Diencephalon (tissue), 2 donors: ENCODE measurements around the gene NFATC2.

DNA sequence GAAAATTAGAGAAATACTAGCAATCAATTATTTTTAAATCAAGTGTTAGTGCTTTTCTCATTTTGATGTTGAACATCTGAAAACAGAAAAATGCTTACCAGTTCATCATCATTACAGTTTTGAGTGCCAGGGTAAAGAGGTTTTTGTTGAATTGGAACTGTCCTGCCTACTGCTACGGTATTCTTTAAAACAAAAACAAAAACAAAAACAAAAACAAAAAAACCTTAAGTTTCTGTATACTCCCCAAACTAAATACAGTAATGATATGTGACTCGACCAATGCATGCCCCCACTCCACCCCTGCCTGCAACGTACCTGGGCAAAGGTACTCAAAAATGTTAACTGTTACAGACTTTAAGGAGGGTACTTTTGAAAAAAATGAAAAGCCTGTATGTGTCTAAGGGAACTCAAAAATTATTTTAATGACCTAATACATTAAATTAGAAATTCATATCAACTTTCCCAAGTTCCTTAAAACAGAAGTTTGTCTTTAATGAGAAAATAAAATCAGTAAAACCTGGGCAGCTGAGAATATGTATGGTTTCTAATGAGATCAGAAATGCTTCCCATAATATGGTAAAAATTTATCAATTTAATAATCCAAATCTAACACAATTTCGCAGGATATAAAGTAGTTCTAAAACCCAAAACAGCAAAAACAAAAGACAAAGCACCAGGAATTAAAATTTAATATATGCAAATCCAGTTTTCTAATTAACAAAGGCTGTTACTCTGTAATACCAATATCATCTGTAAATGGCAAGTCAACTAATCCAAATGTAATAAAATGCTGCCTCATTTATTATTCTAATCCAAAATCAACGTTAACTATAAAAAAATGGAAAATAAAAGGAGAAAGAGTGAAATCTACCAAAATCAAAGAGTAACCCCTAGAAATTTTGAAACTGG, 26.3 kb downstream of the ADNP start:
- RAMPAGE, long total RNA = no peak

GRCh38 chr20:50915456-50916005, 15.7 kb downstream of the ADNP start:
- RAMPAGE, long total RNA = no peak

DNA sequence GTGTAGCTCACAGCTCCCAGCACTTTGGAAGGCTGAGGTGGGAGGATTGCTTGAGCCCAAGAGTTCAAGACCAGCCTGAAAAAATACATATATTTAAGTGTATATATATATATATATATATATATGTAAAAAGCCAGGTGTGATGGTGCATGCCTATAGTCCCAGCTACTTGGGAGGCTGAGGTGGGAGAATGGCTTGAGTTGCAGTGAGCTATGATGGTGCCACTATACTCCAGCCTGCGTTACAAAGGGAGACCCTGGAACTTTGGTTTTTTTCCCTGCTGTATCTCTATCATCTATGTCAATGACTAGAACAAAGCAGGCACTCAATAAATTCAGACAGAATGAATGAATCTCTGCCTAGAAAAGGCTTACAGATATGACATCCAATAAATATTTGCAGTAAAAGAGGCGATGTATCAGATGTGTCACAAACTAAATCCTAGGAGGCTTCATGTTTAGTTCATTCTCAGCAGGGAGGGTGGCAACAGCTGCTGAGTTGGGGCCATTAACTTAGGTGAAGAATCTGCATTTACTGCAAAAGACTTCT, 12.0 kb downstream of the ADNP start:
- RAMPAGE, long total RNA = no peak

GRCh38 chr20:50922154-50922888, 8.9 kb downstream of the ADNP start:
- RAMPAGE, long total RNA = no peak

DNA sequence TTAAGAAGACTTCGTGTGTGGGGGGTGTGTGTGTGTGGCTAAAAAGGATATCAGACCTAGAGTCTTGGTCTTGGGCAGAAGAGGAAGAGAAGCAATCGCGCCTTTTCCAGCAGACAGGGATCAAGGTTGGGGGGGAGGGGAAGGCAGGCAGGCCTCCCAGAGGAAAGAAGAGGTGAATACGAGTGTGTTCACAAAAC, 1.4 kb downstream of the ADNP start:
- RAMPAGE, long total RNA = no peak

DNA sequence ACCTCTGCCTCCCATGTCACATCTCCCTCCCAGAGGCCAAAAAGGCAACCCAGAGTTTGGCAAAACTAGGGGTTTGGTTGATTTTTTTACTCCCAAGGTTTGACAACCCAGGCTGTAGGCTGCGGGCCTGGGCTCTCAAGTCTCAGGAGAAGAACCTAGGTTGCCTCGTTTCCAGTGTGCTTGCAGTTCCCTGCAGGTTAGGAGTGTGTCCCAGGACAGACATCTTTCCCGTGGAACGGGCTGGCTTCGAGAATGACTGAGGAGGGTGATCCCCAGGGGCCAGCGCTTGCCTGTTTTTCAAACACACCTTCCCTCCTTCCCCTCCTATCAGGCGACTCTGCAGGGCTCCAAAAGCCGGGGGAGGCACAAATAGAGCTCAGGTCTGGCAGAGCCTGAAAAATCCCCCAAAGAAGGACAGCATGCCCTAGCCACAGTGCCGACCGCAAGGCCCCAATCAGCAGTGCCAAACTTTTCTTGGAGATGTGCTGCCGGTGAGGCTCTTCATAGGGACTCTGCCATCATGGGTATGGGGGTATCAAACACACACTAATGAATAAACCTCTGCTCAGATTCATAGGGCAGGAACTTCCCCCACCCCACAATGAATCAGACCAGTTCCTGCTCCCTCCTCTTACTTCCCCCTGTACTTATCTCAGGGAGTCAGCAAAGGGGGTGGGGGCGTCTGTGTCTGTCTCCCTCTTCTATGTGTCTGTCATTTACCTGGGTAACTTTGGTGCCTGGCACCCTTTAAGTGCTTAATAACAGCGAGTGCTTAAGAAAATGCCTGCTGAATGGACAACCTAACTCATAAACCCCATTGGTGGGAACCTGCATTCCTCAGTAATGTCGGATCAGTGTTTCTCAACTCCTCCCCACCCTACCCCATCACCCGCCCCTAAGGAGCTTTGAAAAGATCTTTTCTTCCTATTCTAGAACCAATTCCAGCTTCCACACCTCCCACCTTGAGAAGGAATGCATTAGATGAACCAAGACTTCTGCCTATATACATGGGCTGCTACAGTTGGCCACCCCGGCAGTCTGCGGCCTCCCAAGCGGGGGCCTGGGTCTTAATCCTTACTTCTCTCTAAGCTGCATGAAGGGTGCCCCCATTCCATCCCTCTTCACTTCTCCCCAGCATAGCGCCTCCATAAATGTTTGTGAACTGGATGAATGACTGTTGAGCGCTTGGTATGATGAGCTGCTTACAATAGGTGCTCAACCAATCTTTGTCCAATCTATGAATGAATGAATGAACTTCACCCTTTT, 1.5 kb downstream of the KCNG1 start:
- RAMPAGE, long total RNA = no peak

DNA sequence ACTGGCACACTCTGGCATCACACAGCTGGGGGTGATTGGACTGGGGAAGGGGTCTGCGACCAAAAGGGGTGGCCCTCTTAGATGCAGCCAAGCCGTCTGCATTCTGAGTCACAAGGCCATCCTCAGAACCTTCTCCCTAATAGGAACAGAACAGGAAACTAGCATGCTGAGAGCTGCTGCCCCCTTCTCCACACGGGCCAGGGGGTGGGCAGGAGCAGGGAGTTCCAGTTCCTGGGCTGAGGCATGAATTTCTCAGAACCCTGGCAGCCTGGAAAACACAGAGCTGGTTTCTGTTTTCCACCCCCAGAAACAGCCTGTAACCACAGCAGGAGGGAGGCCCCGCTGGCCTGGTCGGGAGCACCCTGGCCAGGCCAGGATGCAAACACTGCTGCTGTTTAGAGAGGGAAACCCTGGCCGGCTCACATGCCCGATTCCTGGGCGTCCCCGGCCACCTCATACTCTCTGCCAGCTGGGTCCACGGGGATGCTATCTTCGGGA, 130.2 kb downstream of the NFATC2 start:
- RAMPAGE, long total RNA = no peak

DNA sequence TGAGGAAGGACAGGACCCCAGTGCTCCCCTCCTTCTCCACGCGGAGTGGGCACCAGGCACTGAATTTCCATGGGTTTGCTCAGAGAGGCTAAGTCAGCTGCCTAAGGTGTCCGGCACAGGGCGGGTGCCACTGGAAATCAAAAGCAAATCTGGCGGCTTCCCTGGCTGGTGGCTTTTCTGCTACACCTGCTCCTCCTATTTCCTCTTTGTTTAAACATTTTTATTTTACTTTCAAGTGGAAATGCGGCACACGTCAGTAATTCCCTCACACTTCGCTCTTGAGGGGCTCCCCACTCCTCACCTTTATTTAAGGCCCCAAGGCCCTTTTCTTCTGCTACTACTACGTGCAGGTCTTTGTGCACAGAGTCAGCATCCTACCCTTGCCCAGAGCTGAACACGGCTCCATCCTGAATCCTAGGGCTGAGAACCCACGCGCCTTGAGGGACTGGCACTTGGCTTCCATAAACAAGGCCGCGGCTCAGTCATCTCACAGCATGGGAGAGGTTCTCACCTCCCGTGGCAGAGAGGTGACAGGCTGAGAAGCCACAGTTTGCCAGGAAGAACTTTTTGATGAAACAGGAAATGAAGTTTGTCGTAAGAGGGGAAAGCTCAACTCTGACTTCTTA, 48.2 kb downstream of the NFATC2 start:
- RAMPAGE, long total RNA = no peak

DNA sequence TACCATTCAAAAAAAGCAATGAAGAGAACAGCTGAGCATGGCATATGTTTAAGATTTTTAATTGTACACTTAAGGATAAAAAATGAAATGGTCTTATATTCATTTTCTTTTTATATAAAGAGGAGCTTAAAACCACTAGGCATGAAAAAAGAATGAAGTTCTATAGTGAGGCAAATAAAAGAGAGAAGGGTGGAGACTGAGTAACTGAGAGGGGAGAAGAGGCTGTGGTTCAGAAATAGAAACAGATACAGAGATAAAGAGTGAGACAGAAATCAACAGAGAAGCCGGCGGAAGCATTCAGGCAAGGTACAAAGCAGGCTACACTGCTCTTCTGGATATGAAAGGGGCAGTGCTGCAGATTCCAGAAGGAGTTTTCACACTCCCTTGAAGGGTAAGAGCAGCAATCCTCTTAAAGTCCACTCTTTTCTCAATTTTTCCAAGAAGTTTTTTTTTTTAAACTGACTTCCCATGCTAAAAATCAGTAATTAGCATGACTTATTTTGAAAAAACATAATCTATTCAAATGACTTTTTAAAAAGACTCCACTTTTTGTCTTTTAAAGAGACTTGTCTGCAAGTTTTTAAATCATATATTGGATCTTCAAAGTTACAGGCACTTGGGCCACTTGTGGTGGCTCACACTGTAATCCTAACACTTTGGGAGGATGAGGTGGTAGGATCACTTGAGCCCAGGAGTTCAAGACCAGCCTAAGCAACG, 29.8 kb downstream of the NFATC2 start:
- RAMPAGE, long total RNA = no peak

DNA sequence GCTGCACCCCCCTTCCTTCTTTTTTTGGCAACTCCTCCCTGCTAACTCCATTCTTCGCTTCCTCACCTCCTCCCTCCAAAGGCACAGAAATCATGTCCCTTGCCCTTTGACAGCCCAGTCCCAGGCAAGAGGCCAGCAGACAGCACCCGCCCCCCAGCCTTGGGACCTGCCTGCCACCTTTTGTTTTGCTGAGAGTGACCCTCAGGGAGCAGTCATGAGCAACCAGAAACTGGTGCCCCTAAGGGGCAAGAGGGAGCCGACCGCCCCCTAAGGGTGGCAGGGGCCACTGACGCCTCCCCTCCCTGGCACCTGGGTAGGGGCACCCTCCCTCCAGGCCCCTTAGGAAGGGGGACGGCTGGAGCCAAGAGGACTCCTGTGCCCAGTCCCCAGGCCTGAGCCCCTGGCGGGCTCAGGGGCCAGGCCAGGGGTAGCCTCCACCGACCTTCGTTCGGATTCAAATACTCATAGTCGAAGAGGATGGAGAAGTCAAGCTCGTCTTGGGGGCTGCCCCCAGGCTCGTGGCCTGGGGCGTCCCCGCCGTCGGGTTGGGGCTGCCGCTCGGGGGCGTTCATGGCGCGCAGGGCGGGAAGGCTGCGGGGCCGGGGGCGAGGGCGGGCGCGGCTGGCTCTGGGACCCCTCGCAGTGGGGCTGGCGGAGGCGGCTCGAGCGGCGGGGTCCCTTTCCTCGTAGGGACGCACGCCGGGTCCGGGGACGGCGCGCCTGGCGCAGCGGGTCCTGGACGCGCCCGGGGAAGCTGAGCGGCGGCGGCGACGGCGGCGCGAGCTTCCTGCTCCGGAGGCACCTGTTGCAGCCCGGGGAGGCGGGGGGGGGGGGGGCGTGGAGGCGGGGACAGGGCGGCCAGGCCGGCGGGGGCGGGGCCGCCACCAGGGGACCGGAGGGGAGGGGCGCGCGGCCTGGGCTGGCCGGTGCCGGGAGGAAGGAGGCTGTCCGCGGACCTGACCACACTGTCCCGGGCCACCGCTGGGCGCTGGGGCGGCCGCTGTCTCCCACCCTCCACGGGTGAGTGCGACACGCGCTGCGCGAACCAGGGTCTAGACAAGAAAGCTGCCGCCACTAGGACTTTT, at the start of gene NFATC2:
NFATC2 (minus strand) TSS at position 792 of the 1,085 bp plus-strand sequence.
- RAMPAGE, long total RNA = no peak

- RAMPAGE, long total RNA = no peak
Measured at GRCh38 chr20:52191023-52191437, 549 bp downstream of the ZFP64 start.

DNA sequence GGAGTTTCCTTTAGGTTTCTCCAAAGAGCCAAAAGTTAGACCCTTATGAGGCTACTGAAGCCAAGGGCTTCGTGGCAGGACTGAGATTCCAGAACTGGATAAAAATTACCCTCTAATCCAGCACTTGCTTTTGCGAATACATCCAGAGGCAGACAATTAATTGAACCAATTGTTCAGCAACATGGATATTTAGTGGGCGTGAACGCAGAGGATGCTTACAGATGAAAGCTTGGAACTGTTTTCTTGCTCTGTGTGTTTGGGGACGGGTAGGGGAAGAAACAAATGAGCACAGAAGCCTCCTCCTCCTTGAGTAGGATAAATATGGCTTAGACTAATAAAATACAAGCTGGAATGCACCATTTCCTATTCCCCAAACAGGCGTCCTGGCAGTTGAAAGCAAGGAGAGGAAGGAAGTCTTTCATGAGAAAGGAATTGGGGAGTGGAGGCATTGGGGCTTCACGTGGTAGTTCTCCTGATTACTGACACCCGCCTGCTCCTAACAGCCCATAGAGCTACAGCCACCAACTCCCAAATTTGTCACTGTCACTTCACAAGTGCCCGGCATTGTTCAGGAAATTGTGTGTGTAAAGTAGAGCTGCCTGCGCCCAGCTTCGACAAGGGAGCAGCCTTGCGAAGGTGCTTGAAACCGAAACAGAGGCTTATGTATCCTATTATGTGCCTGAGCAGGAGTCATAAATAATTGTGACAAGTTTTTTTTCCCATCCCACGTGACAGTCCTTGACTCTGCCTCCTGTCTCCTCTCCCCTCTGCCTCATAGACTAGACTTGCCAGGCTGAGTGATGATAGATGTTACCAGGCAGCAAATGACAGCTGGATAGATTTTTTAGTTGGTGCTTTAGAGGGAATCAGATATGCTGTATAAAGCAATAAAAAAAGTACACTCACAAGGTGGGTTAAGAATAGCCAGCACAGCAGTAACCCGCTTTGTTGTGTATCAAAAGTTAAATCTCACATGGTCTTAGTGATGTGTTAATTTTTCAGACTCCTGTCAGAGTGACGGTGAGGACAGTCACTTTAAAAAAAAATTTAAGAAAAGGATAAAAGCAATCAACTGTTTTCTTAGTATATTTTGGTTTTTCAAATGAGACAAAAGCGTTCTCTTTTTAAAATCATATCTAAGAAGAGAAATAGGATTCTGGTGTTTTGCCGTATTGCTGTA, 301.7 kb upstream of the ZFP64 start:
- RAMPAGE, long total RNA = no peak

- RAMPAGE, long total RNA = no peak
Measured at GRCh38 chr20:52923168-52923628, 49.0 kb upstream of the TSHZ2 start.

GRCh38 chr20:52973571-52974094, 1.5 kb downstream of the TSHZ2 start:
- RAMPAGE, long total RNA = no peak

DNA sequence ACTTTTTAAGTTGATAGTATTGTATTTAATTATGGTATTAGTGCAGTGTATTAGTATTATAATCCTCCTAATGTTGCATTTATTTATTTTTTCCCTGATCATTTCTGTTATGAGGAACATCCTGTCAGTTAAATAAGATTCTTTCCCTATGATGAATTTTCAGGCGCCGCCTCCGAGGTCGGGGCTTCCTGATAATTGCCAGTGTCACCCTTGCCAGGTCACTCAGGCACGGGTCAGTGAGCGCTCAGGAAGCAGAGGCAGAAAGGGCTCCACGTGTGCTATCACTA, 64.8 kb downstream of the TSHZ2 start:
- RAMPAGE, long total RNA = no peak

DNA sequence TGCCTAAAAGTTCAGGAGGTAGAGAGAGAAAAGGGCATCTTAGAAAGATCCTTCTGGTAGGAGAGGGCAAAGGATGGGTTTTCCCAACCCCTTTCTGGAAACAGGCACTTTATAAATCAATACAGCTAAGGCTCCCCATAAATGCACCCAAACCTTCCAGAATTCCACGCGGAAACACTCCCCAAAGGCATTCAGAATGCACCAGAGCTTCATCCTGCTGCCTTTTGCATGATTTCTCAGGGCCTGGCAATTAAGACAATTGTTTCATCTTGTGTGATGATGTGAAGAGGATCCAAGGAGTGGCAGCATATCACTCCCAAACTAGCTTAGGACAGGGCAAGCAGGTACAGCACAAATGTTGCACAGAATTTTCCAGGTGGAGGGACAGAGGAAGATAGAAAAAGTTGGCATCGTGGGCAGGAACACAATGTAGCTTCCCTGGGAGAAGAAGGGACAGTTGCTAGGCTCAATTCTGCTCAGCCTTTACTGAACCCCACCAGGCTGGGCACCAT, 275.4 kb downstream of the ZNF217 start:
- RAMPAGE, long total RNA = no peak

GRCh38 chr20:53434580-53435128, 159.0 kb downstream of the ZNF217 start:
- RAMPAGE, long total RNA = no peak

DNA sequence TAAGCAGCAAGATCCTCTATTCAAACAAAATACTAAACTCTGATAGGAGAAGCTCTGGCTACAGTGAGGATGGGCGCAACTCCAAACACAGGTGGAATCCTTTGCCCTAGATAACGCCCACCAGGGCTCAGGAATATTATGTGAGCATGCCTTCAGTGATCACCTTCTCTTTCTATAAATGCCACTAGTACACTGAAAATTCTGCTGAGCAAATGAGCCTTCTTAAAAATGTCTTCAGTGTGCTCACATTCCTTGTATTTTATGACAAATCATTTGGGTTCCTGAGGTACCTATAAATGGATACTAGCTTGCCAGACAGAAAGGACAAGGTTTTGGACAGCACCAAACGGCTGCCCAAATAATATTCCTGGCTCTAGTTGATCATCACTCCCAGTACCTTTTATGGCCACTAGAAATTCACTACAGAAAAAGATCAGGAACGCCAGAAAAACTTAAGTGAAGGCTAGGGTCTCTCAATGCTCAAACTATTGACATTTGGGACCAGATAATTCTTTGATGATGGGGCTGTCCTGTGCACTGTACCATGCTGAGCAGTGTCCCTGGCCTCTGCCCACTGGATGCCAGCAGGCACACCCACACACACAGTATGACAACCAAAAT, 13.1 kb downstream of the ZNF217 start:
- RAMPAGE, long total RNA = no peak

GRCh38 chr20:53591151-53592011, 2.3 kb downstream of the ZNF217 start:
- RAMPAGE, long total RNA = no peak

GRCh38 chr20:53642334-53643136, 48.9 kb upstream of the ZNF217 start:
- RAMPAGE, long total RNA = no peak